ENCODE measurements around a stretch of chr4.

GRCh38 chr4:40394155-40394576 lies 59.0 kb downstream of the CHRNA9 start:
- PRO-cap = no peak
- RAMPAGE, long total RNA, 5 experiments = no peak in any of the 5 experiments
- RRBS = no CpG with 5 or more reads among the region's 6 CpGs

GRCh38 chr4:40414701-40415214 lies 79.6 kb downstream of the CHRNA9 start:
- PRO-cap = no peak
- RAMPAGE, long total RNA, 5 experiments = no peak in any of the 5 experiments
- RRBS = no CpG with 5 or more reads among the region's 5 CpGs

GRCh38 chr4:40418189-40419015 lies 83.3 kb downstream of the CHRNA9 start:
- PRO-cap = no peak
- RAMPAGE, long total RNA, 5 experiments = no peak in any of the 5 experiments
- RRBS = no CpG with 5 or more reads among the region's 6 CpGs

- PRO-cap = no peak
- RAMPAGE, long total RNA, 5 experiments = no peak in any of the 5 experiments
- RRBS = no CpG with 5 or more reads among the region's 4 CpGs
Observed at GRCh38 chr4:40420606-40421089, 85.5 kb downstream of the CHRNA9 start.

DNA sequence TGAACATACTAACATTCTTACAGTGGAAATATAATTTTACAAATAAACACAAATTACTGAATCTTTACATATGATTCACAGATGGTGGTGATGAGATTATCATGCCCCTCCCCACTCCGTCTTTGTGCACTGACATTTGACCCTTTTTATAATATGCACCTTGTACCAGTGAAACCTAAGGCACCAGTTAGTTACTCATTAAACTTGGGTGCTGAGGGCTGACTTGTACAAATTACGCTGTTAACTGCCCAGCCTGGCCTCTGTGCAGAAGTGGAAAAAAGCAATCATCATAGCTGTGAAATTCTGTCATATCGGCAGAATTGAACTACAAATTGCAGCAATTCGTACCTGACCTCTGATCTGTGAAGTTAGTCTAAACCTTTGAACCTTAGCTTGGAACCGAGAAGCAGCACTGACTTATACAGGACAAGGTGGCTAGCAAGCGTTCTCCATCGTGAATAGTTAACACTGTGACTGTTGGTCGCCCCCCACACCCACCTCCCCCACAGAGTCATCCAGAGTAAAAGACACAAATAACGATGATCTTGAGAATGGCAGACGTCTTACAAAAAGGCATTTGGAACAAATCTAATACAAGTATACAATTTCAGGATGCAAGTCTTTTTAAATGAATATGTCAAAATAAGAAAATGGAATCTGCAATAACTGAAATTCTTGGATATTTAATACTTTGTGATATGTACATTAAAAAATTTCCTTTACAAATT lies 138.9 kb downstream of the CHRNA9 start:
- PRO-cap = no peak
- RAMPAGE, long total RNA, 5 experiments = no peak in any of the 5 experiments
- RRBS = no CpG with 5 or more reads among the region's 10 CpGs

GRCh38 chr4:40495888-40496586 lies 133.6 kb downstream of the RBM47 start:
- PRO-cap = no peak
- RAMPAGE, long total RNA, 5 experiments = start-site peak on the minus strand in 2 of 5 experiments, at chr4:40495990-40496318 at its widest, 5 to 6 reads per replicate
- RRBS = no CpG with 5 or more reads among the region's 4 CpGs

DNA sequence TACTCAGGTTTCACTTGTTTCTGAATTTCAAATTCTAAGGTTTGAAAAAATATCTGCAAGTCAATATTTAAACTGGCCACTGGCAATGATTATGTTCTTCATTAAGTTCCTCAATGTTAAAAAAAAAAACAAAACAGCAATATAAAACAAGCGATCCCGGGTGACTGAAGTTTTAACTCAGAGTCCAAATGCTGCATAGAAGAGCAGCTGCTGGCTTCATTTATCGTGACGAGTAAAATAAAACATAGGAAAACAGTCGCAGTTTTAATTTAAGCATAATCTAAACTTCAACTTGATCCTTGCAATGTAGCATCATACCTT lies 128.8 kb downstream of the RBM47 start:
- PRO-cap = no peak
- RAMPAGE, long total RNA, 5 experiments = no peak in any of the 5 experiments
- RRBS = no CpG with 5 or more reads among the region's 5 CpGs

DNA sequence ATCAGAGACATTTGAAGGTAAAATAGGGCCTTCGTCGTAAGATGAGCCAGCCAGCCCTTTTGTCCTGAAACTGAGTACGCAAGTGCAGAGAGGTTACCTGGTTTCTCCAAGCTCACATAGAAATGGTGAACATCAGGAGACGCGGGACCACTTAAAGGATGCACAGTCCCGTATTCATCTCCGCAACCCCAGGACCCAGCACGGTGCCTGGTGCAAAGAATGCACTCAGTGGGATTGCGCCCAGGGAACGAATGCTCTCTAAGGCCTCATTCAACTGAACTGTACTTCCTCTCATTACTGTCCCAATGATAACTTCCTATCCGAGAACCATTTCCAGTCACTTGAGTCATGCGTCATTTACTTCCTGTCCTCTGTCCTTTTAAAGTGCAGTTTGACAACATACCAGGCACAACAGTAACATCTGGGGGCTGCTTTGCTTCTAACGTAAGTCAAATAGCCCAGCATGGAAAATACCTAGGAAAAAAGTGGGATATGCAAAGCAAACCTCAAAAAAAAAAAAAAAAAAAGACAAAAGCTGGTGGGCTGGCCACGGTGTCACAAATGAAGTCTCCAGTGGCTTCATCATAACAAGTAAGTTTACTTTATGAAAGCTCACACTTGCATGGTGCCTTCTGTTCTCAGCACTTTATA lies 75.6 kb downstream of the RBM47 start:
- PRO-cap = bidirectional peak, plus-strand start at position 409 of the sequence, minus-strand start at position 281 of the sequence
- RAMPAGE, long total RNA, 5 experiments = no peak in any of the 5 experiments
- RRBS = no CpG with 5 or more reads among the region's 14 CpGs

DNA sequence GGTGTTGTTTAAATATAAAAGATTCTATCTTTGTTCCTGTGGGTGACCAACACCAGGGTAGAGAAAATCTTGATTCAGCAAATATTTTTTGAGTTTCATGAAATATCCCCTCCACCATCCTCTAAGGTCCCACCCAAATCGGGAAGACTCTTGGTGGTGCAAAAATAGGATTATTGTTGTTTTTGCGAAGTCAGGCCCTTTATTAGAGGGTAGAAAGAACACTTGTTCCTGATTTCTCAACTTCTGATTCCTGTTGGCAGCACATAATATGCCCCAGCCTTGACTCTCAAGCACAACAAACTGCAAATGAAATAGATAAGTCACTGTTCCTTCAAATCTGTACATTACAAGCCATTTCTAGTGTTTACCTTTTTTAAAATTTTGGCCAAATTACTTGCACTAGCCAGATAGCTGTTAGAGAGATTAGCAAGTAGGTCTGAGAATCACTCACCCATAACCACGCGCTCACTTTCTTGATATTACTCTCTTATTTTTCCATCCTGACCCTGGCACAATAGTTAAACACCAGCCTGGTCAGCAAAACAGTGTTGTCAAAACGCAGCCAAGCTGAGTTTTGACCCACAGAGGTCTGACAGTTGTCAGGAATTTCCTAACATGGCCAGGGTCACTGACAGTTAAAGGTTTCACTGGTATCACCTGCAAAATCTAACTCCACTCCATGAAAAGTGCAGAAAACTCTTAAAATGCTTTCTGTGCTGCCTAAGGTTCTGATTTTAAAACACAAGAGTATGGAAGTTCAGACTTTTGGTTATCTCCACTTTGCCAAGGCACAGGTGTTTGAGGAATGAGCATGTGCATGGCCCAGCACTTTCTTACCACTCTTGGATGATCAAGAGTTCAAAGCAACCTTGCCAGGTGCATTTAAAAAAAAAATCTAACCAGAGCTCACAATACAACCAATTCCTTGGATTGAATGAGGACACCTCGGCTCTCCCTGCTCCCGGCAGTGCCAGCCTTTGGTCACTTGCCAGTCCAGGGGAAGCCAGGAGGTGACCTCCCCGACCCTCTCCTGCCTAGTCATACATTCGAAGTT lies 69.8 kb downstream of the RBM47 start:
- PRO-cap = no peak
- RAMPAGE, long total RNA, 5 experiments = start-site peak on the minus strand in 1 of 5 experiments, centred at position 786 of the sequence, 7 reads per replicate
- RRBS = no CpG with 5 or more reads among the region's 9 CpGs

GRCh38 chr4:40586594-40587161 lies 43.0 kb downstream of the RBM47 start:
- PRO-cap = no peak
- RAMPAGE, long total RNA, 5 experiments = start-site peak on the minus strand in 1 of 5 experiments, at chr4:40586721-40586808 at its widest, 8 reads per replicate
- RRBS = no CpG with 5 or more reads among the region's 12 CpGs

DNA sequence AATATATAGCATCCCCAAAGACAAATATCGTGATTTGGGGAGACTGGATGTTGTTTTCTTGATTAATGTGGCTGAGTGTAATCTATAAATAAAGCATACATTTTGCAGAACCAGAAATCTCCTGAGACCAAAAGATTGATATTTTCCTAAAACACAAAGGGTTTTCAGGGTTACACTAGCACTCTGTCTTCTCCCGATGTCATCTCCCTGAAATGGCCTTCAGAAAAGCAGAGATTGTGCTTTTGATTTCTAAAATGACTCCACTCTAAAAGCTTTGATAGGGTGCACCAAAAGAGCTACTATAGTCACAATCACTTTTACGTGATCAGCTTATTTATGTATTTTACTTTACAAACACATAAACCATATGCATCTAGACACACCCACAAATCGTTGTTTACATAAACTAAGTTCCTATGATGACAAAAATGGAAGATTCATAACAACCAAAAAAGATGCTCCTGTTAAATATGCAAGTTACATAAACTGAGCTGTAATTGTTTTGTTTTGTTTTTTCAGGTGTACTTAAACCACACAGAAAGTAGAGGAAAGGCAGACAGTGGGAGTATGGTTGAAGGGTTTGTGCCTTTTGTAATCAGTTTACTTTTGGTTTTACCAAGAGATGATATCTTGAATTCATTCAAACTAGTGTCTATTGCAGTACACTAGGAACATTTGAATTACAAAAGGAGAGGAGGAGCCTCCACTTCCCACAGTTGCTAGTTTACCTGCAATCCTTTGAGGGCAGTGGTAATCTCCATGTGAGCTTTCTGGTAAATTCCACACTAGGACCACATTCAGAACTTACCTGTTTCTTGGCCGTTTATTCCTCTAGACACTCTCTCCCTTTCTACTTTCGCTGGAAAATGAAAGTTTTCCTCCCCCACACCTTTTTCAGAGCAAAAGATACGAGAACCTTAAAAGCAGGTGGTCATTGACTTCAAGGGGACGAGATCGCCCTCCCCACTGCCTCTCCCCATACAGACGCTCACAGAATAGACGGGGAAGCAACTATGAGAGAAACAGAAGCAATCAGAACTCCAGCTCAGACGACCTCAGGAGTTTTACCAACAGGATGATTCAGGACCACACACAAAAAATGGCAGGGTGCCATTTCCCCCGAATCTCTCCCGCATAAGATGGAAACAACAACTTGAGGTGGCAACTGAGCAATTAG lies 3.5 kb downstream of the RBM47 start:
- PRO-cap = no peak
- RAMPAGE, long total RNA, 5 experiments = start-site peak on the minus strand in 1 of 5 experiments, centred at position 1,012 of the sequence, 5 reads per replicate
- RRBS = no CpG with 5 or more reads among the region's 14 CpGs

DNA sequence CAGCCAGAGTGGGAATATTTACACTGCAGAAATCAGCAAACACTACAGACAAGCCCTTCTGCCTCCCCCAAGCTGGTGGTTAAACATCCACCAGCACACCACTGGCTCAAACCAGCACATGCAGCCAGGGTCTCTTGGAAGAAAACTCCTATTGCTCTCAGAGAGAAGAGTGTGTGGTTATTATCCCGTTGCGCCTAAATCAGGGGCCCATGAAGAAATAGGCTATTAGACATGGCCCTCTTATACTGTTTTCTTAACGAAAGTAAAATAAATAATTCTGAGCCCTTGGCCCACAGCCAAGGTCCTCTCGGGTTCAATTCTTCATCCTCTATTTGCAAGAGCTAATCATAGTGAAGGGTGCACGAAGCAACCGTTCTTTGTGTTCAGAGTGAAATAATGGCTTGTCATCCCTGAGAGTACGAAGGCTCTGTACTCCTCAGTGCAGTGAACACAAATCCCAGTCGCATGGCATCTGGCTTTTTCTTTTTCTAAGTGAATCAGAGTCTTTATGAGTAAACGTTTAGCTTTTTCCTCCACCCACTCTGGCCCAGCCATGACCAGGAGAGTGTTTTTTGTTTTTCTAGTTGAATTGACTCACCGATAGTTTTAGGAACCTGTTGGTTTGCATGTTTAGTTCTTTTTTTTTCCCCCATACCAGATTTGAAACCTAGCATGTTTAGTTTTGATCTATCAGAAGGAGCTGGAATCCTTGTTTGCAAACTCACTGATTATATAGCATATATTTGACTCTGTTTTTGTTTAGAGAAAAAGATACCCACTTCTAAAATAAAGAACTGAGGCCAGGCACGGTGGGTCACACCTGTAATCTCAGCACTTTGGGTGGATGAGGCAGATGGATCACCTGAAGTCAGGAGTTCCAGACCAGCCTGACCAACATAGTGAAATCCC lies 33.6 kb upstream of the RBM47 start:
- PRO-cap = no peak
- RAMPAGE, long total RNA, 5 experiments = no peak in any of the 5 experiments
- RRBS = no CpG with 5 or more reads among the region's 11 CpGs

GRCh38 chr4:40688068-40688633 lies 58.5 kb upstream of the RBM47 start:
- PRO-cap = no peak
- RAMPAGE, long total RNA, 5 experiments = no peak in any of the 5 experiments
- RRBS = no CpG with 5 or more reads among the region's 4 CpGs

- PRO-cap = no peak
- RAMPAGE, long total RNA, 5 experiments = no peak in any of the 5 experiments
- RRBS = no CpG with 5 or more reads among the region's 18 CpGs
Observed at GRCh38 chr4:40841943-40842521, 92.3 kb downstream of the NSUN7 start.

- PRO-cap = no peak
- RAMPAGE, long total RNA, 5 experiments = no peak in any of the 5 experiments
- RRBS = no CpG with 5 or more reads among the region's 12 CpGs
Observed at GRCh38 chr4:40909108-40909667, 159.4 kb downstream of the NSUN7 start.

GRCh38 chr4:41142938-41143777 lies 71.2 kb downstream of the APBB2 start:
- PRO-cap = no peak
- RAMPAGE, long total RNA, 5 experiments = no peak in any of the 5 experiments
- RRBS = no CpG with 5 or more reads among the region's 9 CpGs

DNA sequence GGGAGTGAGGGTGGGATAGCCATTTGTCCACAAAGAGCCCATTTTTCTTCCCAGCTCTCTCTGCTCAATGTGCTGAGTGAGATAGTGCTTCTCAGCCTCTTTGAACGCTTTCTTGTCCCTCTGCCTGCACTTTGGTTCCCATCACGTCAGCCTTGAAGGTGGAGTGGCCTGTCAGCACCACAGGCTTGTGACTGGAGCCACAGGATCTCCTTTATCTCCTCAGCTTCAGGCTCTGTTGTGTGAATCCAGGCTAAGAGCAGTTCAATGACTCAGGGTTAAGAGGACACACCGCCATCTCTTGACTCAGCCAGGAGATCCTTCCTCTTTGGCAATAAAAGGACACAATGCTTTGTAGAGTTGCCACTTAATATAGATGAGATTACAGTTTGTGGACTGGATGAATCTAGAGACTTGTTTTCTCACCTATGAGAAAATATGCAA lies 62.0 kb downstream of the UCHL1 start:
- PRO-cap = no peak
- RAMPAGE, long total RNA, 5 experiments = no peak in any of the 5 experiments
- RRBS = no CpG with 5 or more reads among the region's 3 CpGs

DNA sequence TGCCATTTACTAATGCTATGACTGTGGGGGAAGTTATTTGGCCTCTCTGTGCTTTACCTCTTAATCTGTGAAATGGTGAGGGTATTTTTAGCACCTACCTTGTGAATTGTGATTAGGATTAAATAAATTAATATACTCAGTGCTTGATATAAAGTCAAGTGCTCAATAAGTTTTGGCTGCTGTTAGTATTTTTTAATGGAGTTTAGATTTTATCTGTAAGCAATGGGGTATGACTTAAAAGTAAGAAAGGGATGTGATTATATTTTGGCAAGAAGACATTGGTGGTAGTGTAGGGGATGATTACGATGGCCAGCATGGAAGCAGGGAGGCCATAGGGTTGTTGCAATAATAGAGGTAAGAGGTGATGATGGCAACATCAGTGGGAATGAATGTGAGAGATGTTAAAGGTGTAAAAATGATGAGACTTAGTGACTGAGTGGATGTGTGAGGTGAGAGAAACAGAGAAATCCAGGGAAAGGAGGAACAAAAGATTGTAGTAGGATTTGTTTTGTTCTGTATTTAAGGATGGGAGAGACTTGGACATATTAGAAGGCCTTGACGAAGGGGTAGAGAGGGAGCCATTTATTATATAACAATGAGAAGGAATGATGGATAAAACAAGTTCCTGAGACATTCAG lies 121.7 kb downstream of the UCHL1 start:
- PRO-cap = no peak
- RAMPAGE, long total RNA, 5 experiments = start-site peak on the plus strand in 1 of 5 experiments, centred at position 330 of the sequence, 5 reads per replicate
- RRBS = no CpG with 5 or more reads among the region's 2 CpGs

DNA sequence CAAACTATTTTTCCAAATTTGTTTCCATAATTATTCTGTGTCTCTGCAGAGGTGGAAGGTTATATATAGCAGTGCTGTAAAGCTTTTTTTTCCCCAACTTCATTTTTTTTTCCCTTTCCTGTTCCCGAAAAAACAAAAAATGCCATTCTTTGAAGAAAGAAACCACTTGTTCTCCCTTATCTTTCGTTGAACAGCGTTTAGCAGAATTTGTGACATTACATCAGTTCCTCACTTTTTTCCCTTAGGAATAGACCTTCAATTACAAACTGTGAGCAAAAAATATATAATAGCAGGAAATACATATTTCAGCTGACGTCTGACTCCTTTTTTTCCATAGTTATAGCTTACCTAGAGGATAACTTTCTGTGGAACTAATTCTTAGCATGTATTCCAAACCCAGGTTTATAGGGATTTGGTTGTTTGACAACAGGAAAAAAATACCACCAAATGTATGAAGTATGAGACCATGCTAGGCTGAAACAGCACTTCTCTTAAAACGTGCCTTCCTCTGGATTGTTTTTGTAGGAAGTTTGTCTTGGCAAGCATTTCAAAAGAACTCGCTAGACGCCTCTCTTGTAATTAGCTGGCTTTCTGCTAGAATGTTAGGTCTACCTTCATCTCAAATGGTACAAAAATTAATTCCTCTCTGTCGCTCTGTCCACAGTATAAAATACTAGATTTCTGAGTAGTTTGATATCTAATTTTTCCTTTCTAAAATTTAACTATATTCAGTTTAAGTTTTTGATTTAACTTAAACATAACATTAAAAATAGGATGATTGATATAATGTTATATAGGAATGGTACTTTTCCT lies 2.0 kb upstream of the LIMCH1 start:
- PRO-cap = no peak
- RAMPAGE, long total RNA, 5 experiments = no peak in any of the 5 experiments
- RRBS = no CpG with 5 or more reads among the region's 8 CpGs

GRCh38 chr4:41612475-41613238 lies 74.7 kb downstream of the LIMCH1 start:
- PRO-cap = no peak
- RAMPAGE, long total RNA, 5 experiments = no peak in any of the 5 experiments
- RRBS = no CpG with 5 or more reads among the region's 9 CpGs

Measured in stomach (tissue), 7 donors.